SK-N-SH (cell line): ENCODE measurements around a stretch of chr2.

DNA sequence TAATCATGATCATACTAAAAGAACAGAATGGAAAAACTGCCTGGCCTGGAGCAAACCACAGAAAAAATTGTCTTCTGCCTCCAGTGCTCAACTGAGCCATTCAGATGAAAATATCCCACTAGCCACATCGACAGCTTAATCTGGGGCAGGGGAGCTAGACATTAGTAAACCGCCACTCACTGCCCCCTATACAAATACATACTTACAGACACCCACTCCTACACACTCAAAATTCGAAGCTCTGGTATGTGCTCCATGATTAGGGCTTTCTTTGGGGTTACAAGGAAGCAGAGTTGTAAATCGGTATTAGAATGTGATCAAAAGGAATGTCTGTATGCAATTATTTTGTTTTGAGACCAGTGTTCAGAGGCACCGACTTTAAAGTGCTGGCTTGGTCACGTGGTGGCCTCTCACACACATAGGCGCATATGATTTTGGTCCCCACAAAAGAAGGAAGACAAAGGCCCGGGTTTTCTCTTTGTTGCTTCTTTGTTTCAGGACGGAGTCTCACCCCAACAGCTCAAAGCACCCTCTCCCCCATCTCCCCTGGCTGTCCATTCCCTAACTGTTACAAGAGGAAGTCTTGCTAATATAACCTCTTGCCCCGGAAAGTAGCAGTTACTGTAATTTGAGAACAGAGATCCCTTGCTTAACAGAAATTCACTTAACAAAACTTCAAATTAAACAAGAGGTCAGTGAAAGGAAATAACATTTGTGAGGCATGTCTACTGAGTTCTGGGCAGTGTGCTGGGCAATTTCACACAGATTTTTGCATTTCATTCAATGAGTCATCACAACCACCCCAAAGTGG lies 76.1 kb downstream of the SDC1 start:
- RRBS, result no CpG with 5 or more reads among the region's 10 CpGs
CAGE:
- cytosol, long polyA plus RNA, result no peak
- long polyA plus RNA, result no peak
- nucleus, long polyA plus RNA, result no peak

DNA sequence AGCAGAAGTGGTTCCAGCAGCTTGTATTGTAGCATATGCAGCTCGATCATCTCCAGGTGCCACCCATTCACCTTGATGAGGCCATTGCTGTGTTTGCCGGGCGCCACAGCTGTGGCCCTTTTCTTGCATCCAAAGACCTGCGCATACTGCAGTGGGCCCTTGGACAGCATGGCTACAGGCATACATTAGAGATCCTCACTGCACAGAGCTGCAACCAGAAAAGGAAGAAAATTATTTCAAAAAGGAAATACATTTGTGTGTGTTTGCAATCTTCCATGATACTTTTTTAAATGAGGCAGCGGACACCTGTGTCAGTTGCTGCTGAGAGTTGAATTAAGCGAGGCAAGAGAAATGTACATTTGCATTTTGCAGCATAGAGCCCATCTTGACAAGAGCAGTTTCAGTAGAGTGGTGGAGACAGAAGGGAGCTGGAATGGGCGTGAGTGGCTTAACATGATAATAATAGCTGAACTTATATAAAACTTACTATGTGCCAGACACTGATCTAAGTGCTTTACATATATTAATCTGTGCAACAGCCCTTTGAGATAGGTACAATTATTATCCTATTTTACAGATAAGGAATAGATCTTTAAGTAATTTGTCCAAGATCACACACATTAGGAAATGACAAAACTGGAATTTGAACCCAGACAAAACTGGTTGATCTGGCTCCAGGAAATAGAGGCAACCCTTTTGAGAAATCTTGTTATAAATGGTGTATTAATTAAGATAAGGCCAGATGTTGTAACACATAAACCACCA lies 68.9 kb downstream of the SDC1 start:
- RRBS, result no CpG with 5 or more reads among the region's 7 CpGs
CAGE:
- cytosol, long polyA plus RNA, result no peak
- long polyA plus RNA, result no peak
- nucleus, long polyA plus RNA, result no peak

GRCh38 chr2:20357605-20358104 lies 7.0 kb upstream of the PUM2 start:
- RRBS, result no CpG with 5 or more reads among the region's 11 CpGs
CAGE:
- cytosol, long polyA plus RNA, result no peak
- long polyA plus RNA, result no peak
- nucleus, long polyA plus RNA, result no peak

DNA sequence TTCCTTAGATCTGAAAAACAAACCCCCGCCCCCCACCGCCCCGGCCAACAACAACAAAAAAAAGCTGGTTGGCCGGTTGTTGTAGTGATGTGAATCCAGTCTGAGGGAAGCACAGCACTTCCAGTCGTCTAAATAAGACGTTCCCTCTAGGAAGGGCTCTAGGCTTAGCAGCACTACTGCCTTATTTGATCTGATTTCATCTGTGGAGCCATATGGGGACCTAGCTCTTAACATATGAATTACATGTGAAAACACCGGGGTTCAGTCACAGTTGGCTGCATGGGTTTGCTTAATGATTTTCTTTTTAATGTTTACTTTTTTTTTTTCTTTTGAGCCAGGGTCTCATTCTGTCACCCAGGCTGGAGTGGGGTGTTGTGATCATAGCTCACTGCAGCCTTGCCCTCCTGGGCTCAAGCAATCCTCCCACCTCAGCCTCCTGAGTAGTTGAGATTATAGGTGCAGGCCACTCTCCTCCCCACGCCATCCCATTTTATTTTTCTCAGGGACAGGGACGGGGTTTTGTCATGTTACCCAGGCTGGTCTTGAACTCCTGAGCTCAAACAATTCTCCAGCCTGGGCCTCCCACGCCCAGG lies 2.2 kb upstream of the RHOB start:
- RRBS, result no CpG with 5 or more reads among the region's 10 CpGs
CAGE:
- cytosol, long polyA plus RNA, result no peak
- long polyA plus RNA, result no peak
- nucleus, long polyA plus RNA, result no peak

DNA sequence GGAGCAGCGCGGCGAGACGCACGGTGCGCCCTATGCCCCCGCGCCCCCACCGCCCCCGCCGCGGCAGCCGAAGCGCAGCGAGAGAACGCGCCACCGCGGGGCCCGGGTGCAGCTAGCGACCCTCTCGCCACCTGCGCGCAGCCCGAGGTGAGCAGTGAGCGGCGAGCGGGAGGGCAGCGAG lies 259 bp downstream of the RHOB start:
- RRBS, result 1% methylated on average over 18 of the region's 29 CpGs
CAGE:
- cytosol, long polyA plus RNA, result start-site peak on the plus strand centred at position 67 of the sequence, 476 bp wide, 9 and 45 reads in 2 replicates
- long polyA plus RNA, result no peak
- nucleus, long polyA plus RNA, result start-site peak on the plus strand centred at position 128 of the sequence, 598 bp wide, 30 and 46 reads in 2 replicates

GRCh38 chr2:20538135-20538555 lies 91.3 kb downstream of the RHOB start:
- RRBS, result no CpG with 5 or more reads among the region's 7 CpGs
CAGE:
- cytosol, long polyA plus RNA, result no peak
- long polyA plus RNA, result no peak
- nucleus, long polyA plus RNA, result no peak

- RRBS, result no CpG with 5 or more reads among the region's 7 CpGs
CAGE:
- cytosol, long polyA plus RNA, result no peak
- long polyA plus RNA, result no peak
- nucleus, long polyA plus RNA, result no peak
Measured at GRCh38 chr2:20576528-20577086, 74.3 kb downstream of the HS1BP3 start.

GRCh38 chr2:20586210-20586719 lies 64.6 kb downstream of the HS1BP3 start:
- RRBS, result no CpG with 5 or more reads among the region's 6 CpGs
CAGE:
- cytosol, long polyA plus RNA, result no peak
- long polyA plus RNA, result no peak
- nucleus, long polyA plus RNA, result no peak

- RRBS, result no CpG with 5 or more reads among the region's 13 CpGs
CAGE:
- cytosol, long polyA plus RNA, result no peak
- long polyA plus RNA, result no peak
- nucleus, long polyA plus RNA, result no peak
Measured at GRCh38 chr2:20595200-20595864, 55.6 kb downstream of the HS1BP3 start.

DNA sequence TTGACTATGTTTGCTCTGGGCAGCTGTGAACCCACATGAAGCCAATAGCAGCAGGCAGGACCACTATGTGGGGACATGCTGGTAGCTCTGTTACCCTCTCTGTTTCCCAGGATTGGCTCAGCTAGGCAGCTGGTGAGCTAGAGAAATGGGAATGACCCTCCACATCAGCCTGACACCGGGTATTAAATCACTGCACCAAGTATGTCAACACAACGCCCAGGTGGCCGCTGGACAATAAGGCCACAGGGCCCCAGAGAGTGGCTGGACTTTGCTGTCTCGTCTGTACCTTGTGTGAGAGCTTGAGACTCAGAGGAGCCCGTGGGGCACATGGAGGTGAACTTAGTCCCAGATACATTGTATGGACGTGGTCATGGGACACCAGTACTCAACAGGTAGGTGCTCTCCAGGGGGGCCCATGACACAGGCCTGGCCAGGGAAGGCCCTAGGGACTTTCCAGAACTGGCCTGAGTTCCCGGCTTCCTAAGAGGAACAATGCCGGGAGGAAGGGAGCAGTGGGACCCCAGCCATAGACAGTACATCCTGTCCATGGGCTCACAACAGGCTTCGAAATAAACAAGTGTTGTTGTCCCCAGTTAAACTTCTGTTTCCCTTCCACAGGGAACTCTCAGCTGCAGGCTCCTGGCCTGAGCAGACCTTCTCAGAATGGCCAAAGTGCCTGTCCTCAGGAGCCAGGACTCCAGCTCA lies 35.2 kb downstream of the HS1BP3 start:
- RRBS, result no CpG with 5 or more reads among the region's 9 CpGs
CAGE:
- cytosol, long polyA plus RNA, result no peak
- long polyA plus RNA, result no peak
- nucleus, long polyA plus RNA, result no peak

DNA sequence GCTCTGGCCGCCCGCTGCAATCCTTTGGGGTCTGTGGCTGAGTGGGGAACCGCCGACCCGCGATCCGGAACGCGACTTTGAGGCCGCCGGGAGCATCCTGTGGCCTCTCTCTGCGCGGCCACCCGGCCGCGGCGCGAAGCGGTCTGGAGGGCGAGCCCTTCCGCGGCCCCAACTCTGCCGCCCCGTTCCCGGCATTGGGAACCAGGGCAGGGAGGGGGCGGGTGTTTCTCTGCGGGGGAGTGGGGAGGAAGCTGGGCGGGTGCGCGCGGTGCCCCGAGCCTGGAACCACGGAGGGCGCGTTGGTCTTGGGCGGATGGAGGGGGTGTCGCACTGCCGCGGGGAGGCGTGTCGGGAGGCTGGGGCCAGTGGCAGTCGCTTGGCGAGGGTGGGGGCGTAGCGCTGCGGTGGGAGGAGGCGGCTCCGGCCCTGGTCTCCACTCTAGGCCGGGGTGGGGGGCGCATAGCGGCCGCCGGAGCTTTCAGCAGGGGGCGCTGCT lies 307 bp upstream of the GDF7 start:
- RRBS, result 3% methylated on average over 26 of the region's 54 CpGs
CAGE:
- cytosol, long polyA plus RNA, result no peak
- long polyA plus RNA, result no peak
- nucleus, long polyA plus RNA, result no peak

DNA sequence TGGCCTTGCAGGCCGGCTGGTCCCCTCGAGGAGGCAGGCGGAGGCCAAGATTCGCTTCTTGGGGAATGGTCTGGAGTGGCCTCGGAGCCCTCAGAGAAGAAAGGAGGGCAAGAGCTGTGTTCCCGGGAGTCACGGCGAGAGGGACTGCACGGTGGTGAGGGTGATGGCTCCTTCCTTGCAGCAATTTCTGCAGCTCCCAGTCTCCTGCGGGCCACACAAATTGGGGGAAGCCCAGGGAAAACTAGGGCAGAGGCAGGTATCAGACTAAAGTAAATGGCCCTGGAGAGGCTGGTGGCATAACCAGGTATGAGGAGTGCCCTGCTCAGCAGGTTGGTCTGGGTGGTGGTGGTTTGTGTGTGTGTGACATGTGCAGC lies 918 bp downstream of the GDF7 start:
- RRBS, result 73% methylated on average over 4 of the region's 10 CpGs
CAGE:
- cytosol, long polyA plus RNA, result no peak
- long polyA plus RNA, result no peak
- nucleus, long polyA plus RNA, result no peak

DNA sequence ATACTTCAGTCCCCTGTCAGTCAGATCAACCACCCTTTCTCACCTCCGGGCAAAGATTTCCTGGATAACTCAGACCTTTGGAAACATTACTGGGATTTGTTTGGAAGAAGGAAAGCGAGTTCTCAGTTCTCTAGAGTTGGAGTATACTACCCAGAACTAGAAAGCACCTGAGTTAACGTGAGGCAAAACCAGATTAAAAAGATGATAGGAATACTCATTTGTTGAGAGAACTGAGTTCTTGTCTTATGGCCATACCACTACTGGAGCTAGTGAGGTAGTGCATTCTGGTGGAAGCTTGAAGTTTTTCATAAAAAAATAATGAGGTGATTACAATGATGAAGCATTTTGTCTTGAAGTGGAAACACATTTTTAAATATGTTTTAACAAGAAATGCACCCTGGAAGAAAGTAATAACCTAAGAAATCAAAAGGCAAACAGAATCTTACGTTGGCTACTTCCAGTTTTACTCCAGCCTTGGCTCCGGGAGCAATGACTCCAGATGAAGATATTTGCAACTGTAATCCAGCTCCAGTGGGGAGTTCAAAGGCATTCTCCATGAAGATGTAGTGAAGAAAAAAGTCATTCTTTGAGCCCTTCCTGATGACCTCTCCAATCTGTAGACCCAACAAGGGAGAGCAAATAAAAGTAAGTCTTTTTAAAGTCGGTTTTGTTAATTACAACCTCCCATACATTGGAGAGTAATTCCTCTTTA lies 20.6 kb downstream of the APOB start:
- RRBS, result no CpG with 5 or more reads among the region's 6 CpGs
CAGE:
- cytosol, long polyA plus RNA, result no peak
- long polyA plus RNA, result no peak
- nucleus, long polyA plus RNA, result no peak

DNA sequence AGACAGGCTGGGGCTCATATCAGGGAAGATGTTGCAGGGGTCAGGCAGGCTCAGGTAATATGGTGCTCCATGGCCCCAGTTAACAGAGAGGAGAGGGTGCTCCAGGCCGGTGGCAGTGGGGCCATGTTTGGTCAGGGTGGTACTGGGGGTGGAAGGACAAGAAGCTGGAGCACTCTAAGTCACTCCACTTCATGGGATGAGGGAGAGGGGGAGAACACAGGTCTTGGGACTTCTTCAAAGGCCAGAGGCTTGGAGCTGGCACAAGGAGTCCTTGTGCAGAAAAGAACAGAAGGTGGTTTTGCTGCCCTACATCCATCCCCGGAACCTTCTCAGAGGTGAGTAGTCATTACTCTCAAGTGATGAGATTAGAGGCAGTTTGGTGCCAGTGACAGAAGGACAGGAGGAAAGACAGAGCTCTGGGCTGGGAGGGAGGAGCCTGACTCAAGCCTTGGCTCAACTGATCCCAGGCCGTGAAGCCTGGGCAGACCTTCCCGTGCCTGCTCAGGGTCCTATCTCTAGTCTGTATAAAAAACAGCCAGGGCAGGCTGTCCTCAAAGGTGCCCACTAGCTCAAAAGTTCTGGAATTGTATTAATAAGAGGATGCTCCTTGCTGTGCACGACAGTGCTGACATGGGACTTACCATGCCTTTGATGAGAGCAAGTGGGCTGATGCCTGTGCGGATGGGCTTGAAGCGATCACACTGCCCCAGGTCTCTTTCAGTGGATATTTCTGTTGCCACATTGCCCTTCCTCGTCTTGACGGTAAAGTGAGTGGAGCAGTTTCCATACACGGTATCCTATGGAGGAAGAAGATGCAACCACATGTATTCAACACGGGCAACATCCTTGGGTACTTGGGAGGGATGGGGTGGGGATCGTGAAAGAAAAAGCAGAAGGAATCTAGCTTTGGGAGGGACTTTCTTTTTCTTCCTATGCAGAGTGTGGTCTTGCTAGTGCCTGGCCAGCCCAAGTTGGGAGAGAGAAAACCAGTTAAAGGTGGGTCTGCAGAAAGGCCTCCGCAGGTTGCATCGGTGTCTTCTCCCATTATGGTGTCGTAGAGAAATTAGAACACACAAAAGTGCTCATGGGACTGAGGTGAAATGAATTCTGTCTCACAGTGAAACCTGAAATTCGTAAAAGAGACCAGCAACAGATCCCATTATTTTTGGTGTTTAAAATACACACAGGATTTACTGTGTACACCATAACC lies 7.0 kb downstream of the APOB start:
- RRBS, result no CpG with 5 or more reads among the region's 16 CpGs
CAGE:
- cytosol, long polyA plus RNA, result no peak
- long polyA plus RNA, result no peak
- nucleus, long polyA plus RNA, result no peak

CAGE:
- cytosol, long polyA plus RNA, result no peak
- long polyA plus RNA, result no peak
- nucleus, long polyA plus RNA, result no peak
Measured at GRCh38 chr2:21960989-21961314, 837.2 kb downstream of the TDRD15 start.

- RRBS, result no CpG with 5 or more reads among the region's 4 CpGs
CAGE:
- cytosol, long polyA plus RNA, result no peak
- long polyA plus RNA, result no peak
- nucleus, long polyA plus RNA, result no peak
Measured at GRCh38 chr2:22281100-22281591, 1103.8 kb upstream of the KLHL29 start.

DNA sequence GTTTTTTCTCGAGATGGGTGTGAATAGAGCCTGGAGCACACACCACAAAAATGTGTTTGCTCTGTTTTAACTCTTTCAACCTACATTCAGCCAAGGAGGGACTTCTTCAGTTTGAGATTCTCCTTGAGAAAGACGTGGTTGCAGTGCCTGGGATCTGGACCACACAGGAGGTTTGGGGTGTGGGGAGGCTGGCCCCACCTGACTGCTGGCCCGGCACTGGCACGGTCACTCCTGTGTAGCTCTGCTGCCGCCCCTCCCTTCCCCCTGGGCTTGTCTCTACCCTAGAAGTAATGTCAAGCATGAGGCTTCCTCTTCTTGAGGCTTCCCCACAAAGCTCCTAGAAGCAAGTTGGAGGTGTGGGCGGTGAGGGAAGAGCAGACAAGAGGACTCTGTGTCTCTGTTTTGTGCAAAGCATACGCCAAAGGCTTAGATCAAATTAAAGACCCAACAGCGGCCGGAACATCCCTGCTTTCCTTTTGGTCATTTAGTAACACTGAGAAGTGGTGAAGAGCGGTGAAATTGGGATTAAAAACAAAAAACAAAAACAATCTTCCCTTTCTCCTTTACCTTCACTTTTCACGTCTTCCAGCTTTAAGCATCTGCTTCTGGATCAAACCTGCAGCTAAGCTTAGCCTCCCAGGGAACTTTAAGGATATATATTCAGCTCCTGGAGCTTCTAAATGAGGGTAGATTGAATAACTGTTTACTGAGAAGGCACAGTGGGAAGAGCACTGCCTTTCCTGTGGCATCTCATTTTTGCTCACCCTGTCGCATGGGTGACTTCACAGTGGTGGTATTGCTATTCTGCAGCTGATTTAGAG lies 8.9 kb downstream of the KLHL29 start:
- RRBS, result no CpG with 5 or more reads among the region's 12 CpGs
CAGE:
- cytosol, long polyA plus RNA, result no peak
- long polyA plus RNA, result no peak
- nucleus, long polyA plus RNA, result no peak

DNA sequence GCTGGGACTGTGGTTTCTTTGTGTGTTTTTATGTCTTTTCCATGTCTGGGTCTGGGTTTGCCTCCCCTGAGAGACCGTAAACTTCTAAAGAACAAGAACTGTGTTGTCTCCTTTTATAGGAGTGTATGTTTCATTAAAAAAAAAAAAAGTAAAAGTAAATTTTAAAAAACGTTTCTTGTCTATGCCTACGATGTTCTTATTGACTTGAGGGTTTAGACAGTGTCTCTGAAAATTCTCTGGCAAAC lies 67.9 kb downstream of the KLHL29 start:
- RRBS, result no CpG with 5 or more reads among the region's 3 CpGs
CAGE:
- cytosol, long polyA plus RNA, result no peak
- long polyA plus RNA, result no peak
- nucleus, long polyA plus RNA, result no peak

- RRBS, result no CpG with 5 or more reads among the region's 19 CpGs
CAGE:
- cytosol, long polyA plus RNA, result no peak
- long polyA plus RNA, result no peak
- nucleus, long polyA plus RNA, result no peak
Measured at GRCh38 chr2:23532345-23533096, 147.5 kb downstream of the KLHL29 start.

GRCh38 chr2:23593719-23594722 lies 209.0 kb downstream of the KLHL29 start:
- RRBS, result 72% methylated on average over 6 of the region's 25 CpGs
CAGE:
- cytosol, long polyA plus RNA, result no peak
- long polyA plus RNA, result no peak
- nucleus, long polyA plus RNA, result no peak